Left lung (tissue), 1 donor: ENCODE results near the gene PID1.

GRCh38 chr2:227546977-227547469 is 51.7 kb upstream of the SCYGR2 start:
- PRO-cap: no peak

DNA sequence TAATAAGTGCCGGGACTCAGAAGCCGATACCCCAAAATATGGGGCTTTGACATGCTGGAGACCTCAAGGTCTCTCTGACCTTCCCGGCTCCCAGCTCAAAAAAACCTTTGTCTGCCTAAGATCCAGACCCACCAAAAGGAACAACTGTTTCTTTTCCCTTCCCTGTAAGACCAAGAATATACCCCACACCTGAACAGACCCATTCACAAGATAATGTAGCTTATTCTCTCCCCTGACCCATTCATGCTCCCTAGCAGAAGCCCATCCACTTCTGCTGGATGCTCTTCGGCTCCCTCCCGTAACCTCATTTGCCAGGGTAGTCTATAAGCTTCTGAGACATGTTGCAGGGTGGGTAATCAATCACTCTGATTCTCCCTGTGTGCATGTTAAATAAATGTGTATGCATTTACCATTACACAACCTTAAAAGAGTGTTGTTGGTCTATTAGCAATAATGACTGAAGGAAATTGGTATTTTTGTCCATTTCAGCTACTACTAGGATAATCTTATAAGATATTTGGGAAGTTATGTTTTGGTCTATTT is 1.4 kb downstream of the SLC19A3 start:
- PRO-cap: no peak

GRCh38 chr2:227853084-227853862 is 18.2 kb upstream of the DAW1 start:
- PRO-cap: no peak

DNA sequence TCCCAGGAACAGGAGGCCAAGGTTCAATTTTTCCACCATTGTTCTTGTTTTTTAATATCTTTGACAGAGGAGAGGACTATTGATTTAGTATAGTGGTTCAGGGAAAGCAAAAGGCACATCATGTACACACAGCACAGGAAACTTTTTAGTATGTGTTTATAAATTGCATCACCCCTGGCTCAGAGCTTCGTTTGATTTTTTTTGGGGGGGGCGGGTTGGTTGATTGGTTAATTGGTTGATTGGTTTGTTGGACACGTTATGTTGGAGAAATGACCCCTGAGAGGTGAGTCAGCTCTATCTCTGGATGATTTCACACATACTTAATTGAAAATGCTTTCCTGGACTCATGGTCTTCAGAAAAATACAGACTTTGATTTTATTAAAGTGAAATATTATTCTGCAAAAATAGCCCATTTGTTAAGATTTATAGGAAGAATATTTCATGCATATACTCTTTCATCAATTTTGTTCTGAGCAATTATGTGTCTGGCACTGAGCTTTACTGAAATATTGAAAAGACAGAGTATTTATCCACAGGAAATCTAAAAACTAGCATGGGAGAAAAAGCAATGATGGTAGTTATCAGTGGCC is 431.5 kb downstream of the PID1 start:
- PRO-cap: no peak

DNA sequence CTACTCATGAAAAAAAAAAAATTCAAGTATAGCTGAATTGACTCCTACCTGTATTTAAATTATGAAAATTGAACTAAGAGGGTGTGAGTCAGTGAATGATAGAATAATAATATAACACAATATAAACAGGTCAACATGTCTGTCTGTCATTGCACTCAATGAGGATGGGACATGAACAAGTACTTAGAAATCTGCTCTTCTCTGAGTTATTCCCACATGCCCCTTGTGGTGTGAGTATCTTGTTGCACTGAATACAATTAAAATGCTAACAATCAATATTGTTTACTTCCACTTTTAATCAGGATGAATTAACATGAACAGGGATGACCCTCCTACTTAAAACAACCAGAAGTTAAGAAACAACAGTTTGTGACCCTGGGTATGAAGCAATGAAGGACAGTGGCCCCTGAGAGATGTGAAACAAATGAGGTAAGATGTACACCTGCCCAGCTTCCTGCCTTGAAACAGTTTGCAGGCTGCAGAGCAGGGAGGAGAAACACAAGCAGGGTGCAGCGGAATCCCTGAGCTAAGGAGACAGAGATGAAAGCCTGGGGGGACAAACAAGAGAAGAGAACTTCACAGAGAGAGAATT is 106.7 kb downstream of the PID1 start:
- PRO-cap: no peak

DNA sequence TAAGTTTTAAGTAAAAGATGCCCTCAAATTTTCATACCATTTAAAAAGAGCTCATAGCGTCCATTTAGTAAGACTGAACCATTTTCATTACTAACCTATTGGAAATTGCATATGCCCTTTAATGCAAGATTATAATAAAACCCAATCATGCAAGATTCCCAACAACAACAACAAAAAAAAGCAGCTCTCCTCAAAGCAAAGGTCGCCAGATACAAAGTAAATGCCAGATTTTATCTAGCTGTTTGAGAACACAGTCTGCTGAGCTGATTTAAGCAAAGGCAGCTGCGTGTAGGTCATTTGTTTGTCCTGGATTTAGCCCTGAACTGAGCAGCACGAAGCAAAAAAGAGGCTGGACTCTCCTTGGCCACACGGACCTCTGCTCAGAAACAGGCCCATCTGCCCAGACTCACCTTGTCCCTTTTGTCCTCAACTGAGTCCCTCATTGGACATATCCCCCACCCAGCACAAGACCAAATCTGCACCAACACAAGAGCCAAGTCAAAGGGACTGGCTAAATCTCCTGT is 91.5 kb downstream of the PID1 start:
- PRO-cap: no peak

GRCh38 chr2:229242429-229243373 is 28.4 kb downstream of the PID1 start:
- PRO-cap: no peak

DNA sequence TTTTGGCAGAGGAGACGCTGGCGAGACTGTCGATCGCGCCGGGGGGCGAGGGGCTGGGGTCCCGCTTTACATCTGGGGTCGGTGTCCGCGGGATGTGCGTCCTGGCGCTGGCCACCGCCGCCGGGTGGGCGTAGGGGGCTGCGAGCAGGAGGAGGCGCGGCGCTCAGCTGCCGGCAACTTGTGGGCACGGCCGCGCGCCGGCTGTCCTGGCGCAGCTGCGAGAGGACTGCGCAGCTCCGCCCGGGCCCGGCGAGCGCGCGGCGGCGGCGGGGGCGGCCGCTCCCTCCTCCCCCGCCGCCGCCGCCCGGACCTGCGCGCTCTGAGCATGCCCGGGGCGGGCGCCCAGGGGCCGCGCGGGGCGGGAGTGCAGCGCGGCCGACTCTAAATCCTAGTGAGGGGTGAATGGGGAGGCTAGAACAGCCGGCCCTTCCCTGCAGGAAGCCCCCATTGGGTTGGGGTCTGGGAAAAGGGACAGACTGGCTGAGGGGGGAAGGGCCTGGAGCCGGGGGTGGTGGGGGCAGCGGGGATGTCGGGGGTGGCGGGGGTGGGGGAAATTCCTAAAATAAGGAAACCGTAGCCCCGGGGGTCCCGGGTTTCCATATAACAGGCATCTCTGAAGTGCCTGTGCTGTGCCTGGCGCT is at the start of gene PID1:
Gene PID1, minus strand, starts transcription at position 230 of the 641 bp plus-strand sequence.
- PRO-cap: bidirectional peak, plus-strand start at position 326 of the sequence, minus-strand start at position 208 of the sequence

- PRO-cap: unidirectional peak, minus-strand start at chr2:229273698
Observed at GRCh38 chr2:229273622-229273951, 2.5 kb upstream of the PID1 start.

- PRO-cap: unidirectional peak, minus-strand start at chr2:229339651
Observed at GRCh38 chr2:229339580-229339836, 68.4 kb upstream of the PID1 start.

DNA sequence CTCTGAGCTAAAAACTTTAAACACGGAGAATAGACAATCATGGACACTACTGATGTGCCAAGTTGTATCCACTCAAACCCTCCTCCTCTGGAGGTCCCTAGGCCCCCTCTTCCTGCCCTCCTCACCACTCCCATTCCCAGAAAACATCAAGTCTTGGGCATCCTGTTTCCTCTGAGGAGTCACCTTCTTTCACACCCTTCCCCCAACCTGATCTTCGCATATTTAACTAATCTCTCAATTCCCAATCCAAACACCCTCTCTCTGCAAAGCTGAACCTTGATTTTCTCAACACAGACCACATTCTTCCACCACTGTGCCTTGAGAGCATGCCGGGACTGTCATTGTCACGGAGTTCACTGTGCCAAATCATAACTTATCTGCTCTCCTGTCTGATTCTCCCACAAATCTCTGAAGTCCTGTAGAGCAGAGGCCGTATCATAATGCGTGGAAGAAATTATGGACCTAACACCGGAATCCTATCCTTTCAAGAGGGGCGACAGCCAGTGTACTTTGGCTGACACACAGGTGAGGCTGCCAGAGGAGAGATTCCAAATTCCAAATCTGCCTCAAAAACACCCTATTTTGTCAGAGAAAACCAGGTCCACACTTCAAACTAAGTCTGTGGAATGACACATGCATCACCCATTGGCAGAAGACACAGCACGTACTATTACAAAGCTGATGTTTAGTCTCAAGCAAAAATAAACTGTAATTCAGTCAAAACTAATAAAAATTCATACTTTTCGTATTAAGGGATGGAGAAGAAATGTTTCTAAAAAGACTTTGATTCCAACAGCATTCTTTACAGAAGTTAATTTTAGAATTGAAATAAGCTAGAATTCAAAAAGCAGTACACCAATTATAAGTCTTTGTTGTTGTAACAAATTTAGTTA is 139.1 kb upstream of the PID1 start:
- PRO-cap: no peak

- PRO-cap: unidirectional peak, minus-strand start at chr2:229902725
Observed at GRCh38 chr2:229902431-229902931, 19.3 kb downstream of the TRIP12 start.

DNA sequence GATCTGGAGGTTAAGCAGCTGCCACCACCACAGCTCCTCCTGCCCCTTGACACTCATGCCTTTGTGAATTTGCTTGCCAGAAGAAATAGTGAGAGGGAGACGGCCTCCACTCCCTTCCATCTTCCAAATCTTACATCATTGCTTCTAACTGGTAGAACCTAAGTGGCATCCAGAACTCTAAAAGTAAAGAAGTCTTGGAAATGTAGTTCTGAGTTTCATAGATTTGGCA is 74.0 kb upstream of the SLC16A14 start:
- PRO-cap: no peak

GRCh38 chr2:230185780-230186289 is 33.9 kb downstream of the SP110 start:
- PRO-cap: no peak

GRCh38 chr2:230262322-230262779 is 36.8 kb downstream of the SP140 start:
- PRO-cap: no peak

DNA sequence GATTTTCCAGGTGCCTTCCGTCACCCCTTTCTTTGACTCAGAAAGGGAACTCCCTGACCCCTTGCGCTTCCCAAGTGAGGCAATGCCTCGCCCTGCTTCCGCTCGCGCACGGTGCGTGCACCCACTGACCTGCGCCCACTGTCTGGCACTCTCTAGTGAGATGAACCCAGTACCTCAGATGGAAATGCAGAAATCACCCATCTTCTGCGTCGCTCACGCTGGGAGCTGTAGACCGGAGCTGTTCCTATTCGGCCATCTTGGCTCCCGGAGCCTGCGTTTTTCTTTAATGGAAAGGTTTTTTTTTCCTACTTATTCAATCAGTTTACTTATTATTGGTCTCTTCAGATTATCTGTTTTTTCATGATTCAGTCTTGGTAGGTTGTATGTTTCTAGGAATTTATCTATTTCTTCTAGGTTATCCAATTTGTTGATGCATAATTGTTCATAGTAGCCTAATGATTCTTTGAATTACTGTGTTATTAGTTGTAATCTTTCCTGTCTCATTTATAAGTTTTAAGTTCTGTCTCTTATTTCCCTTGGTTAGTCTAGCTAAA is 15.3 kb downstream of the SP140L start:
- PRO-cap: no peak

DNA sequence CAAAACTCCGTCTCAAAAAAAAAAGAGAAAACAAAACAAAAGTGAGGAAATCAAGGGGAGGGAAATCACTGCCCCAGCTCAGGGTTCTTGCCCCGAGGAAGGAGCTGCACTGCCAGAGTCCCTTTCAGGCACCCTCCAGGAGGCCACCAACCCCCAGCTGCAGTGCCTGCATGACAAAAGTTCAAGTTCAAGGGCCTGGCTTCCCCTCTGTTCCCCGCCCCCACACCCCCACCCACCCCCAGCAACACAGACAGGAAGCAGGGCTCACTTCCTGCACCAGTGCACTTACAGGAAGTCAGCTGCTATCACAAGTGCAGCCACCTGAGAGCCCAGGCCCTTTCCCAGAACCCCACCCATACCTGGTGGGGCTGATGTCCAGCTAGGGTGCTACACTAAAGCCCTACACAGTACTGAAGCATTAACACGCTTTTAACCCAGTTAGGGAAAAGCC is 110.1 kb upstream of the CAB39 start:
- PRO-cap: no peak

DNA sequence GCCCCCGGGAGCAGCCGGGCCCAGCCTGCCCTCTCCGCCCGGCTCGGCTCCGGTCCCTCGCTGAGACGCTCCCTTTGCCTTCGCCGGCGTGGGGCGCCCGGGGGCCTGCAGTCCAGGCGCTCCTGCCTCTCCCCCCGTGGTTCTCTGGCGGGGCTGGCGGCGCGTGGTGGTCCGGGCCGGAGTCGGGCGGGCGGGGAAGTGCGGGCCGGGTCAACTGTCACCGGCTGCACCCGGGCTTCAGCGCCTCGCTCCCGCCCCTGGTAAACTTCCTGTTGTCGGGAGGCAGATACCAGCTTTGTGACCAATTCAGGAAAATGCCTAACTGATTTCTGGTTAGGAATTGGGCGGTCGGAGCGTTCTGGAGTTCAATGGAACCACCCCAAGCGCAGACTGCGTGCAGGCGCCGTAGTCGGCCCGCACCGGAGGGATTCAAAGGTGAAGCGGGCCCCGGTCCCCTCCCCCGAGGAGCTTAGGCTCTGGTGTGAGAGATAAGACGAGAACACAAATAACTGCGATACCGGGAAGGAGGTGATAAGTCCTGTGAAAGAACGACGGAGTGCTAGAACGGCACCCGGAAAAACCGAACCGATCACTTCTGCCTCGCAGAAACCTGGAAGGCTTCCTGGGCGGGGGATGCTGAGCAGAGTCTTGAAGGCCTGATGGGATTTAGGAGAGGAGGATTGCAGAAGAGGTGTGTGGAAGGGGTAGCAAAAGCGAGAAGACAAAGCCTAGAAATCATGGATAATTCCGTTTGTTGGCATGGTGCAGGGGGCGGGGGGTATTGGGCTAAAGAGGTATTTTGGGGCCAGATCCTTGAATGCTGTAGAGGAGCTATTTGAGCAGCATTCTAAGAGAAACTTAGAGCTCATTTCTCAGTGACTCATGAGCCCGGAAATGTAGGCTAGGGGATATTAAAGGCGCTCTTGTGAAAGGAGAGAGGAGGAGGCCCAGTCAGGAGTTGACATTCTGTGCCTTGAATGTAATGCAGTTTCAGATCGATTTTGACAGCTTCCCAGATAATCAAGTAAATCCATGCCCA is 1.0 kb downstream of the CAB39 start:
- PRO-cap: bidirectional peak, plus-strand start at position 540 of the sequence, minus-strand start at position 200 of the sequence; bidirectional peak, plus-strand start at position 940 of the sequence, minus-strand start at position 884 of the sequence

- PRO-cap: no peak
Observed at GRCh38 chr2:230723044-230723724, 10.5 kb downstream of the CAB39 start.

- PRO-cap: no peak
Observed at GRCh38 chr2:230731022-230731407, 18.4 kb downstream of the CAB39 start.